ENCODE measurements around the gene TBPL2.

- PRO-cap: unidirectional peak, minus-strand start at chr14:52352237
- RAMPAGE, long total RNA, 4 experiments: no peak in any of the 4 experiments
Observed at GRCh38 chr14:52351939-52352520, 37.9 kb downstream of the PTGER2 start.

- PRO-cap: no peak
- RAMPAGE, long total RNA, 4 experiments: no peak in any of the 4 experiments
Observed at GRCh38 chr14:52723655-52724341, 6.2 kb upstream of the STYX start.

DNA sequence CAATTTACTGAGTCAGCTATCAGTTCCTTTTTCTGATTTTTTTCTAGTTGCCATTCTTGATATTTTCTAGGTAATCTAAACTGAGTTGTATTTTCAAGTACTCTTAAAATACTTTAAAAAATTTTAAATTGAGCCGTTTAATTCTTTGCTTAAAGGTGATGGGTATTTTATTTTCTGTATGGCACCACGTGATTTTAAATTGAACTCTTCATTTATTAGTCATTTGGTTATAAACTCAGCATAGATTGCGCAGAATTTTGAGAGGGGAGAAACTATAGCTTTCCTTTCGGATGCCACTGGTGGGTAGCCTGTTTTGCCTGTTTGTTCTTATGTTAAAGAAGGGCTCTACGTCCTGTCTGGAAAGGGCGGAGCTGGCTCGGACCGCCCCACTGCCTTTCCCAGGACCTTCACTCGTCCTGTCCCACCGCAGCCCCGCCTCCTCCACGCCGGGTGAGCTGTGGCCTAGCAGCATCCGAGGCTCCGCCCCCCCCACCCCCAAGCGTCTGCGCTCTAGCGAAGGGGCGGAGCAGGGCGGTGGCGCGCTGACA is 367 bp upstream of the STYX start:
- PRO-cap: bidirectional peak, plus-strand start outside the sequence, minus-strand start at position 434 of the sequence
- RAMPAGE, long total RNA, 4 experiments: no peak in any of the 4 experiments

- PRO-cap: no peak
- RAMPAGE, long total RNA, 4 experiments: no peak in any of the 4 experiments
Observed at GRCh38 chr14:52741620-52742182, 11.7 kb downstream of the STYX start.

- PRO-cap: unidirectional peak, plus-strand start at chr14:53608589
- RAMPAGE, long total RNA, 4 experiments: no peak in any of the 4 experiments
Observed at GRCh38 chr14:53608392-53608935, 348.2 kb downstream of the BMP4 start.

GRCh38 chr14:54627145-54627550 is 60.2 kb downstream of the SAMD4A start:
- PRO-cap: no peak
- RAMPAGE, long total RNA, 4 experiments: no peak in any of the 4 experiments

DNA sequence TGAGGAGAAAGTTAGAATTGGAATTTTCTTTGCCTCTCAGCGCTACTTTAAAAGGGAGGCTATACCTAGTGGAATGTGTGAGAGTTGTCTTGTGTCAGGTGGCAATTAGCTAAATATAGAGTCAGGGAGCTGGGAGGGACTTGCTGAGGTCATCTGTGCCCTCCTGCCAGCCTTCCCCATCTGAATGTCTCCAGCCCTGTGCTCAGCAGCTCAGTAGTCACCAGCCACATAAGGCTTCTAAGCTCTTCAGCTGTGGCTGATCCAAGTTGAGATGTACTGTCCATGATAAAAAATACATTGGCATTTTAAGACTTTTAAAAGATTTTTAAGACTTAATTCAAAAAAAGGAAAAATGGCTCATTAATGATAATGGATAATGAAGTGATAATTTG is 132.3 kb downstream of the SAMD4A start:
- PRO-cap: no peak
- RAMPAGE, long total RNA, 4 experiments: no peak in any of the 4 experiments

DNA sequence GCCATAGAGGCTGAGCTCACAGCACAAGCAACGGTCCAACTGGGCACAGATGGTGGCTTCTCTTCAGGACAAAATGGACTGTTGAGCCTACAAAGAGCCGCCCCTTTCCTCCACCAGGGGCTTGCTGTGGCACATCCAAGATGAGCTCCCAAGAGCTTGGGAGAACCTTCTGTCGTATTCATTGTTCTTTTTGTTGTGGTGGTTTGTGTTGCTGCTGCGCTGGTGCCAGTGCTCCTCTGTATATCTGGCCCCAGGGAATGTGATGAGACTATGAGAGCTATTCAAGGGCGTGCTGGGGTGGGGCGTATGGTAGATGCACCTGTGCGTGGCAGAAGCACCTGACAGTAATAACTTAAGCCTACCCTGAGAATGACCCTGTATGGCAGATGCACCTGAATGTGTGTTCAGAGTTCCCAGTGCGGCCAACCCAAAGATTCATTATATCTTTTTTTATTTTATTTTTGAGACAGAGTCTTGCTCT is 17.8 kb upstream of the LGALS3 start:
- PRO-cap: unidirectional peak, minus-strand start at position 259 of the sequence
- RAMPAGE, long total RNA, 4 experiments: no peak in any of the 4 experiments

DNA sequence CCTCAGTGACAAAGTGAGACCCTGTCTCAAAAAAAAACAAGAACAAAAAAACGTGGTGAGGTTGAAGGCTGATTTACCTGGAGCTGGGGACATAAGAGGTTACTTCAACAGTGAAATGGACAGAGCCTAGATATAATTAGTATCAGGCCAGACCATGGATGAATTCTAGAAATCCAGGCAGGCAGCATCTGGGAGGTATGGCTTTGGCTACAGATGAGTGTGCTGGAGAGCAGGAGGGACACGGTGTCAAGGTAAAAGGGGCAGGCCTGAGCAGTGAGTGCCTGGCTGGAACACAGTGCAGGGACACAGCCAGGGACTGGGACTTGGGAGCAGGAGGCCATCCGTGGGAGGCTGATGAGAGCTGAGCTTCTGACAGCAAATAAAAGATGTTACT is 13.7 kb upstream of the LGALS3 start:
- PRO-cap: bidirectional peak, plus-strand start at position 321 of the sequence, minus-strand start at position 218 of the sequence
- RAMPAGE, long total RNA, 4 experiments: no peak in any of the 4 experiments

DNA sequence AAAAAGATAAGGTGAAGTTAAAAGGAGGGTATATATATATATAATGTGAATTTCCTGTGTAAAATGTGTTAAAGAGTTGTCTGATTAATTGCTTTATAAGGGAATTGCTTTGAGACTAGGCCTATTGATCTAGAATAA is 473 bp upstream of the LGALS3 start:
- PRO-cap: bidirectional peak, plus-strand start at position 61 of the sequence, minus-strand start outside the sequence
- RAMPAGE, long total RNA, 4 experiments: no peak in any of the 4 experiments

DNA sequence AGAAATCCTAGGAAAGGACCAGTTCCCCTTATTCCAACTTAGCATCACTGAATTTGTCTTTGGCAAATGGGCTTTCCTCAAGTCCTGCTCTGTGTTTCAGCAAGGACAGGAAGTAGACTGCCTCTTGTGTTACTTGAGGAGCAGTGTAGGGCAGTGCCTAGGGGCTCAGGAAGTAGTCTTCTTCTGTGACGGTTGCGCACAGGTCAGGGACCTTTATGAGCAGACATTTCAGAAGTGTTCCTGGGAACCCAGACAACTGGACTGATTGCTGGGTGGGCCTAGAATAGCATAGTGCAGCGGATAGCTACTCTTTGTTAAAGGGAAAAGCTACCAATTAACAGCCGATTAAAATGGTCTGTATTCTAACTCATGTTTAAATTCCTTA is 2.8 kb downstream of the LGALS3 start:
- PRO-cap: bidirectional peak, plus-strand start at position 175 of the sequence, minus-strand start at position 119 of the sequence
- RAMPAGE, long total RNA, 4 experiments: no peak in any of the 4 experiments

DNA sequence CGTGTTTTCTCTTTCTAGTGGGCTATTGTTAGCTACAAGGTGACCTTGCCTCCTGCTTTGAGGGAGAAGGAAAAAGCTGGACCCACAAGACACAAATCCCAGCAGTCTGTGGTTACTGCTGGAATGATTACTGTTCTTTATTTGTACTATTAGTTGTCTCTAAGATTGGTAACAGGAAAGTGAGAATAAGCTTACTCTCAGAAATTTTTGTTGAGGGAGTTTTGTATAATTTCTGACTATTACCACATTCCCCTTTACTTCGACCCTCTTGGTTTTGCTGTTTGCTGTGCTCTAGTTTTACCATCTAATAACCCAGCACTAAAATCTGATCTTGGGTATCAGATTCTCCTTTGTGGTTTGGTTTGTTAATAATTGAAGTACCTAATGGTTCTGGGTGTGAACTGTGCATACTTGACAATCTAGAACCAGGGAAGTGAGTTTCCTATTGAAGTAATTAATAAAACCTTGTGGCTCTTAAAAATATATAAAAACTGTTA is 61.9 kb downstream of the FBXO34 start:
- PRO-cap: no peak
- RAMPAGE, long total RNA, 4 experiments: start-site peak on the plus strand in 1 of 4 experiments, centred at position 417 of the sequence, 8 reads per replicate

DNA sequence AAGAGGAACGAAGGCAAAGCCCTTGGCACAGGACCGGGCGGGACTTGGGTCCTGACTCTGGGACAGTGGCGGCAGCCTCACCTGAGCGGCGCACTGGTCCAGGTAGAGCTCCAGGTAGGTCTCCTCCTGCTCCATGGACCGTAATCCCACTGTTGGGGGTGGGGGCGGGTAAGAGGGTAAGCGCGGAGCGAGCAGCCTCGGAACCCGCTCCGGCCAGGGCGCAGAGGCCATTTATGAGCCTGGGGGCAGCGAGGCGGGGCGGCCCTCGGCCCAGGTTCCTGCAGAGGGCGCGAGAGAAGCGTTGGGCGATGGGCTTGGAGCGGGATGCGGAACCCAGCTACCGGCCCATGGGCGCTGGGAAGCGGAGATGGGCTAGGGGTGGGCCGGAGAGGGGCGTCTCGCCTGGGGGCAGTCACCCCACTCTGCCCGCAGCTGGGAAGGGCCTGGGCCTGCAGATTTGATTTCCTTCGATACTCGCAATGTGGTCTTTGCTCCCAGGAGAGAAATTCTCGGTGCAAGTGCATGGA is at the start of gene TBPL2:
Gene TBPL2 (minus strand): TSS at position 302 of the 527 bp plus-strand sequence.
- PRO-cap: no peak
- RAMPAGE, long total RNA, 4 experiments: no peak in any of the 4 experiments

- PRO-cap: unidirectional peak, plus-strand start at chr14:55500437
- RAMPAGE, long total RNA, 4 experiments: no peak in any of the 4 experiments
Observed at GRCh38 chr14:55499849-55500748, 59.7 kb upstream of the TBPL2 start.

DNA sequence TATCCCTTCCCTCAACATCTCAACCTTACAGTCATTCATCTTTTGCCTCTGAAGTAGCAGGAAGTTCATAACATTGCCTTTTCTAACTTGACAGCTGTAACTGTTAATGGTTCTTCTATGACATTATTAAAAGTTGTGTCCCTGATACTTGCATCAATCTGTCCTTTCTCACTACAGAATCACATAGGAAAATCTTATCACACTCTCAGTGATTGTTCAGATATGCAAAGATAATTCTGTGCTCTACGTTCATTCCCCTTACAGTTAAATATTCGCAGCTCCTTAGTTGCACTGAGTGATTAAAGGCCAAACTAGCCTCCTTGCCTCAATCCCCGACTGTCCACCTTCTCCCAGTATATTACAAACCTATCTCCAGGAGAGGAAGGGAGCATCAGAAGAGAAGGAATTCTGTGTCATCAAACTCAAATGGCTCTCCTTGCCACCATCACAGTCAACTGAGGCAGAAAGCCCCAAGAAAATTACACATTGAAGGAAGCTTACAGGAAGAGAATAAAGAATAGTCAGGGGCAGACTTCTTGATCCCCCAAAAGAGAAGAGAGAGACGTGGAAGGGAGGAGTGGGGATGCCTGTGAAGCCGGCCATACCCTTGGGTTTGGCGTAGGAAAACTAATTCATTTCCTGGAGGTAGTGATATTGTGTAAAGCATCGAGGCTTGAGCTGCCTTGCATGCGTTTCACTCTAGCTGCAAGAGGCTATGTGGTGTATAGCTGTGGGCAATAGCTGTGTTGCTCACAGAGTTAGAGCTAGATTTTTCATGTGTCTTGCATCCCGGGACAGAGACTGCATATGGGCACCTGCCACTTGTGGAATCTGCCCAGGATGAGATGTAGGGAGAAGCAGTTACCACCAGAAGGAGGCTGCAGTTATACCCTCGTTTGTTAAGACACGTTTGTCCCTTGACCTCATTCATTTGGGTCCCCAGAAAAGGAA is 106.4 kb downstream of the KTN1 start:
- PRO-cap: no peak
- RAMPAGE, long total RNA, 4 experiments: no peak in any of the 4 experiments

- PRO-cap: unidirectional peak, minus-strand start at chr14:55698208
- RAMPAGE, long total RNA, 4 experiments: no peak in any of the 4 experiments
Observed at GRCh38 chr14:55697856-55698327, 117.9 kb downstream of the KTN1 start.

DNA sequence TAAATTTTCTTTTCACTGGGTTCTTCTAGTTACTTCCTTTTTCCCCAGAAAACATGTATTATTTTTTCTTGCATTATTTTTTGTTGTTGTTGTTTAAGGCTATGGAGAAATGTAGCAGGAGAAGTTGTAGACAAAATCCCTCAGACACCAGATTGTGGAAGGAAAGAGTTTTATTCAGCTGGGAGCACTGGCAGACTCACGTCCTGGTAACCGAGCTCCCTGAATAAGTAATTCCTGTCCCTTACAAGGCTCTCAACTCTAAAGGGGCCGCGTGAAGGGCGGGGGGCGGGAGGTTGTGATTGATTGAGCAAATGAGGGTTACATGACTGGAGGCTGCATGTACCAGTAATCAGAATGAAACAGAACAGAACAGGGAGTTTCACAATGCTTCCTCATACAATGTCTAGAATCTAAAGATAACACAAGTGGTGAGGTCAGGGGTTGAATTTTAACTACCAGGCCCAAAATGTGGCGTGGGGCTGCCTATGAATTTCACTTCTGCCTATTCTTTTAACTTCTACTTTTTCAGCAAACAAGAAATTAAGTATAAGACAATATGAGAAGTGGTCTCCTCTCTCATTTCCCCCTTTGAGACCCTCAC is 239.5 kb downstream of the KTN1 start:
- PRO-cap: no peak
- RAMPAGE, long total RNA, 4 experiments: no peak in any of the 4 experiments

GRCh38 chr14:56125179-56125887 is 7.1 kb downstream of the PELI2 start:
- PRO-cap: no peak
- RAMPAGE, long total RNA, 4 experiments: no peak in any of the 4 experiments

DNA sequence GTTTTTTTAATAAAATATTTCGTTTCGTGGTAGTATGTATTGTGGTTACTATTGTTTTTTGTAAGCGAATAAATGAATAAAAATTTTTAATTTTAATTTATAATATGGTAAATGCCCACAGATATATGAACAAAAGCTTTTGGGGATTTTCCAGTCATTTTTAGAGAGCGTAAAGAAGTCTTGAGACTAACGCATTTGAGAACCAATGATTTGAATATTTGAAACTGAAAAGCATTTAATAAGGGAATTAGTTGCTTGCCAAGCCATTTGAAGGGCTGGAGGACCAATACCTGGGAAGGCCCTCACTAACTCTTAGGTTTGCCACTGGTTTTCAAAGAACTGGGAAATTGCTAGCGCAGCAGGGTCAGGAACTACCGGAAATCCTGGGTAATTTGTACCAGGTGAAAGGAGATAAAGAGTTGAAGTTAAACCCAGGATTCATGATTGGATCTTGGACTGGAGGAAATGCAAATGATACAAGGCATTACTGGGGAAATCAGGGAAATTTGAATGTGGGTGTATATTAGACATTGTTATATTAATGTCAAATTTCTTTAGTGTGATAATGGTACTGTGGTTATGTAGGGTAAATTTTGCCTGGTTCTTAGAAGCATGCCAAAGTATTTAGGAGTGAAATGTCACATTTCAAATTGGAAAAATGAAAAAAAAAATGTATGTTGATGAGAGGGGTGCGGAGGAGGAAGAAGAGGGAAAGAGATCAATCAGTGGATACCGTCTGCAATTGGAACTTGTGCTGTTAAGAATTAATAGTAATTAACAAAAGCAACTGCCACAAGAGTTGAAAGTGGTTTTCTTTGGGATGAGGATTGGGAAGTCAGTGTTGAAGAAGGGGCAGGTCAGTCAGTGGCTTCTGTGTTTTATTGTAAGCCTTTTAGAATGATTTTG is 91.6 kb downstream of the PELI2 start:
- PRO-cap: no peak
- RAMPAGE, long total RNA, 4 experiments: start-site peak on the plus strand in 1 of 4 experiments, centred at positions 156 to 687 of the sequence, 7 to 11 reads per replicate

DNA sequence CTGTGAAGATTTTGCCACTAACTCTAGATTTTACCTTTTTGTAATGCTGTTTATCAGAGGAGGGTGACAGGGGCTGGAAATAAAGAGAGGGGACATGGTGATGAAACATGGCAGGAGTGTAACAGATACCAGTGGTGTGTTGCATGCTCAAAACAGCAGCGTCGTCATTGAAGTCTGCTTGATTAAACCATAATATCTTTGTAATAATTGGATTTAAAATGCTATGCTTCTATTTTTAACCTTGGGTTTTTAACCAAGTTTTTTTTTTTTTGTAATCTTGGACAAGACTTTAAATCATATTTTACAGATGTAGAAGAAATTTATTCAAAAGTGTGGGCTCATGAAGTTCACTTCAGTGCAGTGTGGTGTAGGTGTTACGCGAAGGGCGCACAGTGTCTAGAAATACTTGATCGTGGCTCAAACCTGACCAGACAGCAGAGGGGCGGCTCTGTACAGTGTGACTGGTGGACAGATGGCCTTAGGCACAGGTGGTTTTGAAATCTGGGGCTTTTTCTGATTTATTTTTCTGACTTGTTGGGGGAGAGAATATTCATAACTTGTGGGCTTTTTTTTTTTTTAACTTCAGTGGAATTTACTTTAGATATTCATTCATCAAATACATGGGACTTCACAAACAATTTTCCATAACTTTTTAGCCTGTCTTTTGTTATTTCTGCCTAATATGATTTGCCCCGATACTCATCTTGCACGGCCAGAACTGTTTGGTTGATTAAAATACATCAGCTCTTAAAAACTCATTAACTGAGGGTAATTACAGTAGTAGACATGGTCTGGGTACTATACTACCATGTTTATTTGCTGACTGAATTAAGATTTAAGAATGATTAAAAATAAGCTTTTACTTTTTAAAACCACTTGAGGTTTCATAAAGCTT is 179.2 kb downstream of the PELI2 start:
- PRO-cap: no peak
- RAMPAGE, long total RNA, 4 experiments: start-site peak on the plus strand in 2 of 4 experiments, centred at positions 299 to 341 of the sequence, 7 to 18 reads per replicate